T-cell (primary cell): ENCODE measurements around the genes HOXC6 and OR6C74.

- PRO-cap, 7 experiments: no peak in any of the 7 experiments
Measured at GRCh38 chr12:53739528-53740180, 12.4 kb upstream of the CALCOCO1 start.

GRCh38 chr12:53978153-53978828, 5.4 kb downstream of the HOXC11 start:
- PRO-cap, 7 experiments: no peak in any of the 7 experiments

- PRO-cap, 7 experiments: no peak in any of the 7 experiments
Measured at GRCh38 chr12:53981625-53982110, 3.3 kb upstream of the HOXC10 start.

DNA sequence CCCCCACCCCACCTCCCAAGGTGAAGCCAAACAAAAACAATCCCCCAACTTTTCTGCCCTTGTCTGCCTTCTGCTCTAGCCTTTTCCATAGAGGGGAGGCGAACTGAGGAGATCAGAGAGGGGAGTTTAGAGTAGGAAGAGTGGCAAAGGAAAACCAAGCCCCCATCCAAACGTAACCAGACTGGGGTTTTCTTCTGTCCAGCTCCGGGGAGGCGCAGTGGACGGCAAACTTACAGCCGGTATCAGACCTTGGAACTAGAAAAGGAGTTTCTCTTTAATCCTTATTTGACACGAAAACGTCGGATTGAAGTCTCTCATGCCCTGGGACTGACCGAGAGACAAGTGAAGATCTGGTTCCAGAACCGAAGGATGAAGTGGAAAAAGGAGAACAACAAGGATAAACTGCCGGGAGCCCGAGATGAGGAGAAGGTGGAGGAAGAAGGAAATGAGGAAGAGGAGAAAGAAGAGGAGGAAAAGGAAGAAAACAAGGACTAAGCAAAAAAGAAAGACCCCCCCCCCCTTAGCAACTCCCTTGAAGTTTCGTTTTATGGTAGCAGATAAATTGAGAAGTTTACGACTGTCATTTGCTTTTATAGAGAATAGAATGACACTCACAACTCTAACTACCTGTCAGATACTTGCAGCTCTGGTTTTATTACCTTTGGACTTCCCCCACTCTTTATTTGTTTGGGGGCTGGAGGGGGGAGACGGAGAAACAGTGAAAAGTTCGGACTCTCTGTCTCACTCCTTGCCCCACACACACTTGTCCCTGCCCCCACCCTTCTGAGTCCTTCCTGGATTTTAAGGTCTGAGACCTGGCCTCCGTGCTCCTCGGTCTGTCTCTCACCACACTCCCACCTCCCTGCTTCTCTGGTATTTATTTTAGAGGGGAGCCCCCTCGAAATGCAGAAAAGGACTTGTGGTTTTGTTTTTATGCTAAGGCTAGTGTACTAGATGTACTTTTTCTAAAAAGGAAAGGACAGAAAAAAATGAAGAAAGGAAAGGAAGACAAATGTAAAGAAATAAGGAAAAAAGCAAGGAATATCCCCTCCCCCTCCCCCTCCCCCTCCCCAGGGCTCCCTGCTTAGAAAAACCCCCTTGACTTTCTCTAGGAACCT, 2.5 kb downstream of the HOXC8 start:
- PRO-cap, 7 experiments: no peak in any of the 7 experiments

DNA sequence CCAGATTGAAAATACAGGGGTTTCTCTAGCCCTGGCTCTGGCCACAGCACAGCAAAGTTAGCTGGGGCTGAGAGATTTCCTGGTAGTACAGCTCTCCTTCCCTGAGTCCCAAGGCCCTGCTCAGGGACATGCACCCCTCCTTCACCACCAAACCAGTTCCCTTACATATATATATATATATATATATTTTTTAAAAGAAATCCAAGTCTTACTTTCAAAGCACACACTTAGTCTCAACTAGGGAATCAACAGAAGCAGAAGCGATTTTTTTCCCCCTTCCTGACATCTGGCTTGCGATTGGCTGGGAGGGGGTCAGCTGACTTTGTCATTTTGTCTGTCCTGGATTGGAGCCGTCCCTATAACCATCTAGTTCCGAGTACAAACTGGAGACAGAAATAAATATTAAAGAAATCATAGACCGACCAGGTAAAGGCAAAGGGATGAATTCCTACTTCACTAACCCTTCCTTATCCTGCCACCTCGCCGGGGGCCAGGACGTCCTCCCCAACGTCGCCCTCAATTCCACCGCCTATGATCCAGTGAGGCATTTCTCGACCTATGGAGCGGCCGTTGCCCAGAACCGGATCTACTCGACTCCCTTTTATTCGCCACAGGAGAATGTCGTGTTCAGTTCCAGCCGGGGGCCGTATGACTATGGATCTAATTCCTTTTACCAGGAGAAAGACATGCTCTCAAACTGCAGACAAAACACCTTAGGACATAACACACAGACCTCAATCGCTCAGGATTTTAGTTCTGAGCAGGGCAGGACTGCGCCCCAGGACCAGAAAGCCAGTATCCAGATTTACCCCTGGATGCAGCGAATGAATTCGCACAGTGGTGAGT, at the start of gene HOXC6:
Gene HOXC6 (plus strand): TSS at position 359 of the 846 bp plus-strand sequence.
- PRO-cap, 7 experiments: no peak in any of the 7 experiments

- PRO-cap, 7 experiments: no peak in any of the 7 experiments
Measured at GRCh38 chr12:54038743-54039462, 6.1 kb downstream of the HOXC5 start.

DNA sequence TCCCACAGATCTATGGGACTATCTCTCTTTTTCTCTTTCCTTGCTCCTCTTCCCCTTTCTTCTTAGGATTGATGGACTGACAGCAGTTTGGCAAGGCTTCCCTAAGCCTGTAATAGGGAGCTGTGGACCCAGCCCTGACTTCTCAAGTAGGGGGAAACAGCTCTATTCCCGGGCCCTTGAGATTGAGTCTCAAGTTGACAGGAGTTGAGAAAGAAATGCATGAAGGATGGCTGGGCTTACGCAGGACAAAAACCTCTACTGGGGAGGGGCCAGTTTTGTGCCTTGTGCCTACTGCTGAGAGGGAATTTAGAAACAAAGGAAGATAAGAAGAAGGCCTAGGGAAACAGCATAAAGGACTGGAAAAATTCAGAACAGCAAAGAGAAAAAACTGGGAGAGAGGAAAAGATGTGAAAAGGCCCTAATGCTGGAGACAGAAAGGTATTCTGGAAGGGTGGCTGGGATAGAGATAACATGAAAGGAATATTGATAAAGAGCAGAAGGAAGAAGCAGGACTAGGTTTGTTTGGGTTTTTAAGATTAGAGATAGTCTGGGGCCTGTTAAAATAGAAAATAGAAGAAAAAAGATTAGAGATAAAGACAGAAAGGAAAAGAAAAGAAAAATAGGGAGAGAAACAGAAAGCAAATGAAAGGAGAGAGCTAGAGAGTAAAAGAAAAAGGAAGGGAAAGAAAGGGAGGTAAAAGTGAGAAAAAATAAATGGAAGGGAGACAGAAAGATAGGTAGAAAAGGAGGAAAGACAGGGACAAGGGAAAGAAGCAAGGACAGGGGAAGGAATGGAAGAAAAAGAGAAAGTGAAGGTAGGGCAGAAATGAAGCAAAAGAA, 60.1 kb downstream of the SMUG1 start:
- PRO-cap, 7 experiments: no peak in any of the 7 experiments

- PRO-cap, 7 experiments: no peak in any of the 7 experiments
Measured at GRCh38 chr12:54229532-54230197, 40.9 kb upstream of the SMUG1 start.

- PRO-cap, 7 experiments: no peak in any of the 7 experiments
Measured at GRCh38 chr12:54277812-54278901, 1.8 kb downstream of the CBX5 start.

DNA sequence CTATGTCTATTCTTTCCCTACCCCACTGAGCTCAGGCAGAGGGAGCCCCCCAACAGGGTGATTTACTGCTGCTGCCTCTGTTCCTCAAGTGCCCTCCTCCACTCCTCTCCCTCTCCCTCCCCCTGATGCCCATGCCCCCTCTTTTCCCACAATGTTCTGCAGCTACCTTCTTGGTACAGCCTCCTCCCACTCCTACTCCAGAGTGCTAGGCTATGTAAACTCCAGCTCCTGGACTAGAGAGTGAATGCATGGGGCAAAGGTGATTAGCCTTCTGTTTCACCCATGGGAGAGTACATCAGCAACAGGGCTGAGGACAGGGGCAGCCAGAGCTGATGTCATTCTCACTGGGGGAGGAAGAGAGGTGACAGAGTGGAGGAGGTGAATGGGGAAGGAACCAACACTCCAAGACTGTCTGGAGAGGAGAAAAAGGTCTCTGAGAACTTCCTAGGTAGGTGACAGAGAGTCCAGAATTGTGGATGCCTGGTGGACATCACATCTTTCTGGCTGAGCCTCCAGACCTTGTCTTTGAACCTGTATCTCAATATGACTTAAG, 10.8 kb downstream of the GPR84 start:
- PRO-cap, 7 experiments: no peak in any of the 7 experiments

- PRO-cap, 7 experiments: no peak in any of the 7 experiments
Measured at GRCh38 chr12:54355386-54356012, 8.8 kb downstream of the GPR84 start.

GRCh38 chr12:54357962-54358671, 6.2 kb downstream of the GPR84 start:
- PRO-cap, 7 experiments: peak in 2 of 7 experiments; most common plus-strand start chr12:54358419 (in 1)

GRCh38 chr12:54406532-54407395, 12.3 kb downstream of the ITGA5 start:
- PRO-cap, 7 experiments: no peak in any of the 7 experiments

- PRO-cap, 7 experiments: no peak in any of the 7 experiments
Measured at GRCh38 chr12:54414017-54414484, 5.0 kb downstream of the ITGA5 start.

GRCh38 chr12:54416355-54417810, 2.2 kb downstream of the ITGA5 start:
- PRO-cap, 7 experiments: peak in 3 of 7 experiments; most common plus-strand start chr12:54416863 (in 1); most common minus-strand start chr12:54416834 (in 3)

GRCh38 chr12:54420298-54420445, 1.1 kb upstream of the ITGA5 start:
- PRO-cap, 7 experiments: no peak in any of the 7 experiments

- PRO-cap, 7 experiments: no peak in any of the 7 experiments
Measured at GRCh38 chr12:54423217-54423683, 4.2 kb upstream of the ITGA5 start.

DNA sequence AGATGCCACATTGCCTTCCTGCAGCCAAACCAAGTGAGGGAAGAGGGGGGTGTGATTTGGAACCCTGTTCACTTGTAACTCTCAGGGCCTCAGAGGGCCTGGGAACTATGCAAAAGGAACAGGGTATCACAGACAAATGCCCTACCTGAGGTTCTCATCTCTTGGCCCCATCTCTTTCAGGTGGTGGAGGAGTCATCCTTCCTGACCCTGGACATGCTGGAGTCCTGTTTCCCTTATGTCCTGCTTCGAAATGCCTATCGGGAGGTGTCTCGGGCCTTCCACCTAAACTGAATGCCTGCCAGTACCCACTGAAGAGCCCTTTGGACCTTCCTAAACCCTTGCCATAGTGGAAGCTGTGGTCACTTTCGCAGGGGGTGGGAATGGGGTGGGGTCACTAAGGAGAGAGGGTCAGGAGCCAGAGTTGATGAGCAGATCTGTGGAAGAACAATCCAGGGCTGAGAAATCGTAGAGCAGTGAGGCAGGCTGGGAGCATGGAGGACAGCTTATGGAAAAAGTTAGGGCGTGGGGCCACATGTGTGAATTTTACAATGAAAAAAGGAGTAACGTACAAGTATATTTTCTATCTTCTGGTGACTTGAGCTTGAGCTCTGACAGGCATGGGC, 6.9 kb upstream of the PDE1B start:
- PRO-cap, 7 experiments: no peak in any of the 7 experiments

GRCh38 chr12:54579551-54580255, 8.8 kb downstream of the PPP1R1A start:
- PRO-cap, 7 experiments: no peak in any of the 7 experiments

- PRO-cap, 7 experiments: no peak in any of the 7 experiments
Measured at GRCh38 chr12:55244192-55244715, at the start of gene OR6C74. Gene OR6C74, plus strand, starts transcription at chr12:55244609.